Daoy (cell line): ENCODE measurements around a stretch of chr4.

DNA sequence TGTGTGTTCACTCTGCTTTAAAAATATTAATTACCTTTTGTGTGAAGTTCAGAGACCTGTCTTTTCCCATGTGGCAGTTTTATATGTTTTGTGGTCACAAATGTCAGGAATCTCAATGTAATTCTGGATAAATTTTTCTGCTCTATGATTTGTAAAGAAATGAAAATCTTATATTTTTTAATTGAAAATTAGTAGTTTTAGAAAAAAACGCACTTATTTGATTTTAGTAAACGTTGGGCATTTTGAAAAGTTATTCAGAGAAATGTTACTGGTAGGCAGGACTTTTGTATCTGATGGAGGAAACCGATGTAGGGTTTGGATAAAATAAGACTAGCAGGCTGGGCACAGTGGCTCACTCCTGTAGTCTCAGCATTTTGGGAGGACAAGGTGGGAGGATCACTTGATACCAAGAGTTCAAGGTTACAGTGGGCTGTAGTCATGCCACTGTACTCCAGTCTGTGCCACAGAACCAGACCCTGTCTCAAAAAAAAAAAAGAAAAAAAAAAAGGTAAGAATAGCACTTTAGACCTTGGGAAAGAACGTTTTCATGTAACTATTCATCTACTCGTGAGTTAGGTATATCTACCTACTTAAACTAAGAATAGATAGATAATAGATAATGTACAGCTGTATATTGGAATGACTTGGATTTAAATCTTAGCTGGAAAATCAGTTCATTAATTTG is 8.5 kb downstream of the PDLIM5 start:
- RAMPAGE, long total RNA: no peak

DNA sequence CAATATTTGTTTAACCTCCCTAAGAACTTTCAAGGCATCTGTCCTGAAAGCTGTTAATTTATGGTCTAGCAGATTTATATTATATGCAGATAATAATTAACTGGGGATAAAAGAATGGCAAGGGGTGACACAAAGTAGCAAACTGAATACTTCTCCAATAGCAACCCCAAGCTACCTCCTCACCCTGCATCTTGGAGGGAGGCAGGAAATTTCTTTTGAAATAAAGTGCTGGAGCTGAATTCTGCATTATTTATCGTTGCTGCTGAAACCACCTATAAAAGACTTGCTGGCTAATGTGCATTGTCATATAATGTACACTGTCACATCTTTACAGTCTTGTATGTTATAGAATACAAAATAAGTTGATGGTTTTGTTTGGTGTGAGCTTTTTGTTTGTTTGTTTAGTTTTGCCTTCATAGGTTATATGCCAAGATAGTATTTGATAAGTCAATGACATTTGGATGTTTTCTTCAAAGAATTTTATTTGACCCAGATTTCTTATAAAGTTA is 91.5 kb upstream of the BMPR1B start:
- RAMPAGE, long total RNA: no peak

GRCh38 chr4:94667502-94668358 is 90.0 kb upstream of the BMPR1B start:
- RAMPAGE, long total RNA: no peak

DNA sequence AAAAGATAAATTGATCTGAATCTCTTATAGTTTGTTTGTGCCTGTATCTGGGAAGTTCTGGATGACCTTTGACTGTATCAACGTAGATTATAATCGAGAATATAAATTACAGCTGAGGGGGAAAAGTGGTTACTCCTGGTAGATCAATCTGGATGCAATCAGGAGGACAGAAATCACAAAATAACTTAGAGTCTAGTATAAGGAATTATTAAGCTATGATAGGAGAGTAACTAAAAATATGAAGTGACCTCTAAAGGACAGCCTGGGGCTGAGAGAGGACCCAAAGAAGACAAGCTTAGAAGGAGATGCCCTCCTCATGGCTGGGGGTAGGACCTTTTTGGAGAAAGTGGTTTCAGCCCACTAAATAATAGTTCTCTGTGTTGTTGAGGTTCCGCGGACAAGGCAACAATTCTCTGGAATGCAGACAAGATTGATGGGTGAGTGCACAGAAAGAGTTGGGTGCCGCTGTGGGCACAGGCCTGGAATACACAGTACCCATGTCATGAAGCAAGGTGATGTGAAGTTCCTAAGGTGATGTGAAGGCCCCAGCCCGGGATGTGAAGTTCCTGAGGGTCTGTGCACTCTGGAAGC is 86.9 kb upstream of the BMPR1B start:
- RAMPAGE, long total RNA: no peak

DNA sequence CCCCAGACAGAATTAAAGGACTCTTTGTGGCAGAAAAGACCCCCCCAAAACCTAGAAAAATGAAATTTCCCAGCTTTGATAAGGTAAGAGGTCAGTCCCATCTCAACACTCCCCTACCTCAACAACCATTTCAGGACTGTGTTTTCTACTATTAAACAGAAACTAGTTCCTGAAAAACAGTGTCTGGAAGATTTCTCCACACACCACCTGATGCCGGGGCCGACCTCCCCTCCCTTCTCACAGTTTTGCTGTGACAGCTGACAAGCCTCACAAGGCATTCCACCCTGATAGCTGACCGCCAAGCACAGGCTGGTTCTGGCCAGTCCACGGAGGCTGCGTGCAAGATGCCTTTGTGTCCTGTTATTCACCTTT is 758.5 kb downstream of the PDHA2 start:
- RAMPAGE, long total RNA: no peak

- RAMPAGE, long total RNA: no peak
Measured at GRCh38 chr4:97337650-97337996, 805.7 kb downstream of the STPG2 start.

GRCh38 chr4:97496554-97496954 is 646.7 kb downstream of the STPG2 start:
- RAMPAGE, long total RNA: no peak

DNA sequence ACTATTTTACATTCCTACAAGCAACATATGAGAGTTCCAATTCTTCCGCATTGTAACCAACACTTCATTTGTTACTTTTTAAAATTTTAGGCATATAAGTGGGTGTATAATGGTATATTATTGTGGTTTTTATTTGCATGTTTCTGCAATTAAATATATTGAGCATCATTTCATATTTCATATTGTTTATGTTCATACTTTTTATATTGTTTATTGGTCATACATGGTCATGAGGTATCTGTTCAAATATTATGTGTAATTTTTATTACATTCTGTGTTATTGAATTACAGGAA is 609.3 kb downstream of the STPG2 start:
- RAMPAGE, long total RNA: no peak

DNA sequence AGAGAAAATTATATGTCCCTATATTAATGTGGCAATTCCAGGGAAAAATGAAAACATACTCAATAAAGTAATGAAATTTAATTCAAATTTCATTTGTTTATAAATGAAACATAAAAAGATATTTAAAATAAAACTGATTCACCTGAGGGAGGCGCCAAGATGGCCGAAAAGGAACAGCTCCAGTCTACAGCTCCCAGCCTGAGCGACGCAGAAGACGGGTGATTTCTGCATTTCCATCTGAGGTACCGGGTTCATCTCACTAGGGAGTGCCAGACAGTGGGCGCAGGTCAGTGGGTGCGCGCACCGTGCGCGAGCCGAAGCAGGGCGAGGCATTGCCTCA is 510.0 kb downstream of the STPG2 start:
- RAMPAGE, long total RNA: no peak

DNA sequence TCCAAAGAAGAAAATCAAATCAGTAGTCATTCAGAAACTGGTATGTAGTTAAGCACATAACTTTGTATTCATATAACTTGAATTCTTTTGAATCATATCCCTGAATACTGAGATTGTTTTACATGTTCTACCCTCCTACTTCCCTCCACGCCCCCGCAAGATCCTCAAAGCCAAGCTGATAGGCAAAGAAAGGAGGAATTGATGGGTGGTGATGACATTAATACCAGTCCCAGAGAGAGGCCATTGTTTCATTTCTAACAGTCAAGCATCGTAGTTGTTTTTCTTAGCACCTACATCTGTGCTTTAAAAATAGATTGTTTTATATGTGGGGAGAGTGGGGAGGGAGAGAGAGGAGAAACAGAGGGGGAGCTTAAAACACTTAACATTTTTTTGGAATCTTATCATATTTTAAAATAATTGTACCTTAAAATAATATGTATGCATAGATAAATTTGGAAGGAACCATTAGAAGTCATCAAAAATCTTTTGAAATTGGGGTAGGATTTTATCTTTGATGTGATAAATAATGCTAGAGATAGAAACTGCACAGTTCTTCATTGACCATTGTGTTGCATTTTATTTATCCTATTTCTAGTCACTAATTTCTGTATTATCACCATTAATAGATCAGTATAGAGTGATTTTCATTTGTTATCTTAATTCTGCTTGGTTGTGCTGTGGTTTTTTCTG is 32.5 kb downstream of the RAP1GDS1 start:
- RAMPAGE, long total RNA: no peak

DNA sequence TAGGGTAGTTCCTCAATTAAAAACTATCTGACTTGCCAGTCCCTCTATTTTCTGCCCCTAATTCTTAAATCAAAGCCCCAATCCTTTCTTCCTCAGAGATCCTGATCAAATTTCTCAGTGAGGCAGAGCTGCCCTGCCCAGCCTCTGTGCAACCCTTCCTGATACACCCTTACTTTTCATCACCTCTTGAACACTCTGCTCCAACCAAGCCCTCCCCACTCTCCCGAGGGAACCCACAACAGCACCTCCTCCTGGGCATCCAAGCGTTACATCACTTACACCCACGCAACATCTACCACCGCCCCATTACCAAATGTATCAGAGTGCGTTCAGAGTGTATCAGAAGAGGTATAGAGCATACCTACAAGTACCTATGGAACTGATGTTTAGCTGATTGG is 186.4 kb downstream of the RAP1GDS1 start:
- RAMPAGE, long total RNA: no peak

DNA sequence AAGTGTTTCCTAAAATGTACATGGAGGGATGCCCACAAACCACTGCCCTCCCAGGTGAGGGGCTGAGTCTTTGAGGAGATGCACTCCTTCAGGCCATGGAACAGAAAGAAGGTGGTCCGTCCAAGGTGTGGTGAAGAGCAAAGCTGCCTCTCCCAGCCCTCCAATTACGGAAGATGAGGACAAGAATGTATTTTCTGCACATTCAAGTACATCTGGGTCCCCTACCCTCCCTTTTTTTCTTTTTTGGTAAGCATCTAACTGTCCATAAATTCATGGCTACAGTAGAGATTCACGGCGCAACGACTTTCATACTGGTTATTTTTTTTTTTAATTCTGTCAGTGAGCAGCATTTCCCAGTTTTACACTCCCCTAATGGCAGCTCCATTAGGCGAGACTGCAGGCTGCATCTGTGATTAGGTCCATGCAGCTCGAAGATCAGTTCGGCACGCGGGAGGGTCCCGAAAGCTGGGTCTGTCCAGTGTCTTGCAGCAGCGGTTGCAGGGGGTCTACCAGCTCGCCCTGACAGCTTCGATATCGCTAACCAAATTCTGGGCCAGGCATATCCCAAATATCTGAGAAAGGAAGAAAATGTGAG is 186.3 kb downstream of the TSPAN5 start:
- RAMPAGE, long total RNA: no peak

DNA sequence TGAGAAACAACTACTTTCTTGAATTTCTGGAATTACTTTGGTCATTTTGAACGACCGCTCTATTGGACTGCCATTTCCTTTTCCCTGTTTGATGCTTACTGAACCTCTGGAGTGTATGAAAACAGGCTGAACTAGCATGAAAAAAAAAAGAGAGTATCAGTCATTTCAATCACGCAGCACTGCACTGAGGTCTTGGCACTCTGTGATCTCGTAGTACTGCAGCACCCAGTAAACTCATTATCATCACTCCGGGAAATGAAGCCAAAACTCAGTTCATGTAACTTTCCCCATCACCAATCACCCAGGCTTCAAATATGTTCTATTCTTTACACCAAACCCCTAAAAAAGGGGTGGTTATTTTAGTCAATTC is 54.5 kb downstream of the TSPAN5 start:
- RAMPAGE, long total RNA: no peak

- RAMPAGE, long total RNA: no peak
Measured at GRCh38 chr4:99088127-99088643, 403 bp downstream of the ADH5 start.

GRCh38 chr4:99205434-99206029 is 13.5 kb downstream of the ADH6 start:
- RAMPAGE, long total RNA: no peak

- RAMPAGE, long total RNA: no peak
Measured at GRCh38 chr4:99344549-99345409, 7.8 kb downstream of the ADH1C start.

DNA sequence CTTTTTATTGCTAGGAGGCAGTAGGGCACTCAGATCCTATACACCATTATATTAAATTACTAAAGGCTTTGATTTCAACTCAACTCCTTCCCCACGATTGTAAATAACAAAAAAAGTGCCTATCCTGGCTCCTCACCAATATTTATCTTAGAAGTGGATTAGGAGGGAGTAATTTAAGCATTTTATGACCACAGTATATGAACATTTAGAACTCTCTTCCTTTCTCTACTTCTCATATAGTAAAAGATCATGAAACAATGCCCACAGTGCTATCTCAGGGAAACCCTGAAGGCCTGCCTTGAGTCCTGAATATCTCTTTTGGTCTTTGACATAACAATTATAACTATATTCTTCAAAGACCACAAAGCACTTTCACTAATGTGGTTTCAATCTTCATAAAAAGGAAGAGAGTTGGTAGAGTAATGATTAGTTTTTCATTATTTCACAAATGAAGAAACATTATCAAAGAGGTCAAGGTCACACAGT is 29.1 kb upstream of the ADH1C start:
- RAMPAGE, long total RNA: no peak

GRCh38 chr4:99652512-99653187 is 5.0 kb downstream of the C4orf54 start:
- RAMPAGE, long total RNA: no peak

DNA sequence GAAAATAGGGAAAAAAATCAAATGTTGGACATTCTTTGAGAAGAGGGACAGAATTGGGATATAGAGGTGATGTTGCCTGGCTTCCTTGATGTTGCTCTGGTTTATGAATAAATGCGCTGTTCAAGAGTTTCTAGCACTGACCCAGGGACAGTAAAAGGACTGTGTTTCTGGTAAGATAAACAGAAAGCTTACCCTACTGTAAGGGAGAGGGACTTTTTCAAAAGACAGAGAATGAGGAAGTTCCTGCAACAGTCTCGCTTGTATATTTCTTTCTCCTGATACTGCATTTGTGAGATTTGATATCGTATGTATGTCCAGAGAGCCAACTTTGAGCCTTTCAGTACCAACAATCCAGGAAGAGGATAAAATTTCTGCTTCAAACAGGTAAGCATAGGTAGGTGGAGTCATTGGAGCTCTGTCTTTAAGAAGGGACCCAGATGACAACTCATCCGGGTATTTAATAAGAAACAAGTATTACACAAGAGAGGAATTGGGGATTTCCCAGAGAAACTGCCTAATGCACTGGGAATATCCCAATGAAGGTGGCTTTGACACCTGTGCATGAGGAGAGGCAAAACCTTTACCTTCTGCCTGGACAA is 719 bp downstream of the DAPP1 start:
- RAMPAGE, long total RNA: no peak

DNA sequence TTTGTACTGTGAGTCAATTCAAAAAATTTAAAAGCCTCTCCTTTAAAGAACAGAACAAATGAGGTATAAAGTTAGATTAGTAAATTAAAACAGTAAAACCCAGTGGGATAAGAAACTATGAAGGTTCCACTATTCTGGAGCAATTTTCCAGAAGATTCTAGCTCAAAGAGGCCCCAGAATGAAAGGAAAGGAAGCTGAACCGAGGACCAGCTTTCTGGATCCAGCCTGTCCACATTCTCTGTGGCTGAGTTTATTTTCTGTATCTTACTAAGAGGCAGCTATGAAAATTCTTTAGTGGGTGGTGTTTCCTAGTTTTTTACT is 11.8 kb downstream of the DAPP1 start:
- RAMPAGE, long total RNA: no peak